CD14-positive monocyte (primary cell): ENCODE measurements around the gene RNF125.

DNA sequence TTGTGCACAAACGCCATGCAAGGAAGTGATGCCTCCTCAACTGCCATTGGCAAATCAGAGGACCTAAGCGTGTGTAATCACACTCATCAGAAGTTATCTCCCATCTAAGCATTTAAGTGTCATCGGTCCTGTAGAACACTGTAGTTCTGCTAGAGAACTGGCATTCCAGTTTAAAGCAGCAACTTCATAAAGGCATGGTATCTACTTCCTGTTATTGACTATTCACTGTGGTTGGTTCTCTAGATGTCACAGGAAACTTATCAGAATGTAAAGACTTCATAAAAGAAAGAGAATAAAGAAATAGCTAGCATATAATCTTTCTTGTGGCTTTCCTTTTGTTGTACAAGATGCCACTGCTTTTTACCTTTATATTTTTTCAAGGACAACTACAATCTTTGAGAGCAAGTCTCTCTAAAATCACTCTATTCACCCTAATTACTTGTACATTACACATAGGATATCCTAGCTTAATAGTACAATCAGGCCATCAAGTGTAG lies 492 bp upstream of the DSC1 start:
- CAGE, long polyA plus RNA = no peak

DNA sequence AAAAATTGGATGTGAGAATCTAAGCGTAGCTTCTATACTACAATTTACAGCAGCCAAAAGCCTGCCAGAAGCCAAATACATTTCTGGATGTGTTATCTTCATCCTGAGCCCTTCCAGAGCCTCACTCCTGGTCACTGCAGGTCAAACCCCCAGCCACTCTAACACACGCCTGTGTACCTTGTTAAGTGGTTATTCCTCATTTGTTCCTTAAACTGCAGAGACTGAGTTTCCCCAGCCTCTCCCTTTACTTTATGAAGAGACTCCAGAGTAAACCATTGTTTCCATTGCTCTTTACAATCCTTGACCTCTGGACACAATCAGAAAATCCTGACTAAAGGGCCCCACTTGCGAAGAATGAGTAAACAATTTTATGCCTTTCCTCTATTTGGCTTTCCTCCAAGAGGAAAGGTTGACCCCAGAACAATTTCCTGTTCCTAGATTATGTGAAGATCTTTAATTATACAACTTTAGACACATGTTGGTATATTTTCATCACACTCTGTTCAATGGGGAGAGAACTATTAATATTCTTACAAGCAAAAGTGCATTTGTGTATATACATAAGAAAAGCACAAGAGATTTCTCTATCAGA lies 20.7 kb downstream of the DSG4 start:
- CAGE, long polyA plus RNA = no peak

GRCh38 chr18:31487423-31488151 lies 10.4 kb upstream of the DSG2 start:
- CAGE, long polyA plus RNA = no peak

GRCh38 chr18:31499253-31499672 lies 1.3 kb downstream of the DSG2 start:
- CAGE, long polyA plus RNA = no peak

DNA sequence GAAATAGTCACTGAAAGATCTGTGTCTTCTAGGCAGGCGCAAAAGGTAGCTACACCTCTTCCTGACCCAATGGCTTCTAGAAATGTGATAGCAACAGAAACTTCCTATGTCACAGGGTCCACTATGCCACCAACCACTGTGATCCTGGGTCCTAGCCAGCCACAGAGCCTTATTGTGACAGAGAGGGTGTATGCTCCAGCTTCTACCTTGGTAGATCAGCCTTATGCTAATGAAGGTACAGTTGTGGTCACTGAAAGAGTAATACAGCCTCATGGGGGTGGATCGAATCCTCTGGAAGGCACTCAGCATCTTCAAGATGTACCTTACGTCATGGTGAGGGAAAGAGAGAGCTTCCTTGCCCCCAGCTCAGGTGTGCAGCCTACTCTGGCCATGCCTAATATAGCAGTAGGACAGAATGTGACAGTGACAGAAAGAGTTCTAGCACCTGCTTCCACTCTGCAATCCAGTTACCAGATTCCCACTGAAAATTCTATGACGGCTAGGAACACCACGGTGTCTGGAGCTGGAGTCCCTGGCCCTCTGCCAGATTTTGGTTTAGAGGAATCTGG lies 45.5 kb upstream of the TTR start:
- CAGE, long polyA plus RNA = no peak

- CAGE, long polyA plus RNA = no peak
Measured at GRCh38 chr18:31685746-31686157, 1.4 kb upstream of the B4GALT6 start.

- CAGE, long polyA plus RNA = start-site peak on the plus strand at chr18:32018771-32018854, 496 and 437 reads in 2 replicates
Measured at GRCh38 chr18:32018032-32019205, at the start of gene RNF125. Gene RNF125, plus strand, starts transcription at chr18:32018825.

GRCh38 chr18:32040767-32041454 lies 22.3 kb downstream of the RNF125 start:
- CAGE, long polyA plus RNA = no peak

DNA sequence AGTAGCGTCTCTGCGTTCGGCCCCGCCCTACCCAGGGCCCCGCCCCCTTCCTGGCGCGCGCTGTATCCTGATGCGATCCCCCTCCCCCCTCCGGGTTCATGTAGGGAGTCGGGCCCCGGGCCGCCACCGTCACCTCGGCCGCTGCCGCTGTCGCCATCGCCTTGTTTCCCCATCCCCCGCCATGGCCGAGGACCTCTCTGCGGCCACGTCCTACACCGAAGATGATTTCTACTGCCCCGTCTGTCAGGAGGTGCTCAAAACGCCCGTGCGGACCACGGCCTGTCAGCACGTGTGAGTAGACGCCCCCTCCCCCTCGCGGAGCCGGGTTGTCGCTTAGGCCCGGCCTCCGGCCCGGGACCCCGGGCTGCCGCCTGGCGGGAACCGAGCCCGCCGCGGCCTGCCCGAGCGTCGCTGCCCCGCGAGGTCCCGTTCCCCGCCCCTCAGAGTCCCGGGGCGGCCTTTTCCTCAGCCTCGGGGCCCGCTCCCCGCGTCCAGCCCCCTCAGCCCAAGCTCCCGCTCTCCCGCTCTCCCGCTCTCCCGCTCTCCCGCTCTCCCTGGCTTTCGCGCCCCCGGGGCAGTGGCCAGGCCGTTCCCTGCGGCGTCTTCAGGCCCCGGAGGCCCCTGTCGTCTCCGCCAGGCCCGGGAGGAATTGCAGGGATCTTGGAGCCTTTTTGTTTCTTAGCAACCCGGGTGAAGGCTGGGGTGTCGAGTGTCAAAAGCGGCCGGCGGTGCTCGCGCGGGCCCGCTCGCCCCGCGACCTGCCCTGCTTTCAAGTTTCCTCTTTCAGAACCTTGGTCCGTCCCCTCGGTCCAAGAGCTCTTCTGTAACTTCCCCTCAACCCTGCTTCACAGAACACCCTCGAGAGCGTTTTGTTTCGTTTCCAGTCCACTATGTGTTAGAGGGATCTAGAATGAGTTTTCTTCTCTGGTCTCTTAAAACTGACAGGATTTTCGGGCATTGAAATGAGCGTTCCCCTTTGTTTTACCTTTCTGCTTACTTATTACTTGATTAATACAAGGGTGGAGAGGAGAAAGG lies 1.2 kb downstream of the RNF138 start:
- CAGE, long polyA plus RNA = no peak

GRCh38 chr18:32268197-32268959 lies 78.5 kb downstream of the MEP1B start:
- CAGE, long polyA plus RNA = no peak

- CAGE, long polyA plus RNA = no peak
Measured at GRCh38 chr18:32283538-32283926, 93.7 kb downstream of the MEP1B start.

- CAGE, long polyA plus RNA = no peak
Measured at GRCh38 chr18:32368125-32368776, 102.4 kb downstream of the GAREM1 start.

DNA sequence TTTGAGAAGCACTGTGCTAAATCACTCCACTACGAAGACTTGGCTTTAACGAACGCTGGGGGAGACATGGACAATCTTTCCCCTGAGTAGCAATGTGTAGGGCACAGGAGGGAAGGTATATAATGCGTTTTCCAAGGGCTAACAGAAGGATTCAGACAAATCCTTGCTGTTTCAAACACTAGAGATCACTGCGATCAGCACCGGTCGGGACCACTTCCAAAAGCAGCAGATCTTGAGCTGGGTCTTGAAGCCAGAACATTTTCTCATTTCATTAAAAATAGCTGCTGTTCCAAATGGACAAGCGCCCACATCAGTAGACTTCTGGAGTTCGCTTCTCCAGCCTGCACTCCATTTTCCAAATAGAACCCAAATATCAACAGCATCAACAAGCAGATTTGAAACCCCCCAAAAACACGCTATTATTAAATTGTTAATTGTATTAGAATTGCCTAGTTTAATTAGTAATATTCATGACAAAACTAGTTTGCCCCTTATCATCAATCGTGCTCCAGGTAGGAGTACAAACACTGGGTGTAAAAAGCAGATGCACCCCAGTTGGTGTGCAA lies 65.0 kb upstream of the MAPRE2 start:
- CAGE, long polyA plus RNA = no peak

- CAGE, long polyA plus RNA = no peak
Measured at GRCh38 chr18:34977214-34977907, 63.9 kb upstream of the MAPRE2 start.

DNA sequence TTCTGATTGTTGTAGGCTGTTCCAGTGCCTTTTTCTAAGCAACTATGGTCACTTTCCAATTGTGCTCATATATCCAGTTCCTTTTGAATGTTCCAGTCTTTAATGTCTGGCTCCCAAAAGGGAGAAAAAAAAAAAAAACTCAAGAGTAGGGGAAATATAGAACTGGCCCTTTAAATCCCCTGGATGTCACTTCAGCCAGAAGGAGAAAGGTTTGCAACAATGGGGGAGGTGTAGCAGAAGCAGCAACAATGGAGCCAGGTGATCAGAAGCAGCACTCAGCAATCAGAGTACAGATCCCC lies 25.9 kb upstream of the ZNF397 start:
- CAGE, long polyA plus RNA = no peak

DNA sequence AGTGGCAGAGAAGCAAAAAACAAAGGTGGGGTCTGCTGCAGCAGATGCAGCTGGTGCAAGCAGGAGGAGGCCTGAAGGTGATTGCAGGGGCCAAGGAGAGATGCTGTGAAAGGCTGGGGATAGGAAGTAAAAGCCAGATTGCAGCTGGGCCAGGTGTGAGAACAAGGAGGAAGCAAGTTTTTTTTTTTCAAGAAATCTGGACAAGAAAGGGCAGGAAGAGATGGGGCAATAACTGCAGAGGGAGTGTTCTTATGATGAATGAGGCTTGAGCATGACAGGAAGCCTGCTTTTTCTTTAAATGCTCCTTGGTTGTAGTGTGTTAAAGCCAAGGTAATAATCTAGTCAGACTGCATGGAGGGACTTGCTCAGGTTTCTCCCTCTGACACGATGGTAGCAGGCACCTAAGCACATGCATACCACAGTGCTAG lies 35.4 kb upstream of the ZNF396 start:
- CAGE, long polyA plus RNA = no peak

DNA sequence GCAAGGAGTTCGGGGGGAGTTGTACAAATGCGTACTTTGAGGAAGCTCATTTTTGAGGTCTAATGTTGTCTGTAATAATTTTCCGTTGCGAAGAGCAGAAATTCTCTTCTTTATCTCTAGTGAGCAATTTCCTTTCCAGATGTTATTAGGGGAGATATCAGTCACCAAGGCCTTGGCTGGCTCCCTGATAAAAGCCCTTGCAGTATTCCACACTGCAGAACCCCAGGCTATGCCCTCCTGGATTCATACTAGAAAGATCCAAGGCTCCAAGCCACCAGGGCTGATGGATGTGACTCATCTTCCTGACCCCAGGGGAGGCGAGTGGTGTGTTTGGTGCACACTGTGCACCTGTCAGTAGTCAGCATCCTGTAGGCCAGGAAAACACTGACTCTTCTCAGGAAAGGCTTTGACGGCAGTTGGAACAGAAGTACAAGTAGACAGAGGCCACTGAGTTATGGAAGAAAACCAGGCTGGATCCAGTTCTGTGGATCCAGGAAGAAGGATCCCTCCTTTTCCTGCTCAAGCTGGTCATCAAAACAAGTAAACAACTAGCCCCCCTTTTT lies 34.6 kb downstream of the INO80C start:
- CAGE, long polyA plus RNA = no peak

- CAGE, long polyA plus RNA = no peak
Measured at GRCh38 chr18:35480034-35481020, 17.4 kb downstream of the INO80C start.

DNA sequence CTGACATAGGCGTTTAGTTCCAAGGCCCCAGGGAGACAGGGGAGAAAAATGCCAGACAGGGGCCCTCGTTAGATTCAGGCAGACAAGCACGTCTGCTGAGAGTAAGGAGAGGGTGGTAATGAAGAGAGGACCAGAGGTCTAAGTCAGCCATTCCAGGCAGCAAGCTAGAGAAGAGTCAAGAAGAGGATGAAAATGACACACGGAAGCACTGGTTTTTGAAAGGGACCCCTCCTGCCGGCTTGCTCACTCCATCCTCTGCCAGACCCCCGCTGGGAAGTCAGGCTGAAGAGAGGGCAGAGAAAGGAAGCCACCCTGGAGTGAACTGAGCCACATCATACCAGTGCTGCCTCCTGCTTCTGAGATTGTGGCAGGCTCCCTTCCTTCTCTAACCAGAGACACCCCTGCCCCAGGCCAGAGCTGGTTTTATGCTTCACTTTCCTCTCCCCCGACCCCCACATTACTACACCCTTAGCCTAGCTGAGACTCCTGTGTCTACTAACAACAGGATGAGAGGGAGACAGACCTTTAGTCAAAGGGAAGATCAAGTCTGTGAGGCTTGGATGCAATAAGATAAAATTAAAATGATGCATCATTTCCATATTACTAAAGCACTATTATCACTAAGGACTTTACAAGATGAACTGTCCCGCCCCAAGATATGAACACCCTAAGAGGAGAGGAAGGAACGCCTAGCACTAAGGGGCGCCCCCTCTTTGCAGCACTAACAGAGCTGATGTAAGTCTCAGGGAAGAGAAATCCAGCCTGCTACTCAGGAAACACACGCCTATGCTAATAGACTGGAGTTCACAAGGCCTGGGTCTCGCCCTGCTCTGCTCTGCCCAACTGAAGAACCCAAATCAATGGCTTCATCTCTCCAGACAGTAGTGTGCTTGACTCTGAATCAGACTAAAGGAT lies 6.3 kb downstream of the INO80C start:
- CAGE, long polyA plus RNA = no peak

GRCh38 chr18:35523813-35524824 lies 26.4 kb upstream of the INO80C start:
- CAGE, long polyA plus RNA = no peak